Progenitor cell of endocrine pancreas (in vitro differentiated cells): ENCODE data around the gene MX1.

GRCh38 chr21:39643940-39644445 is 31.3 kb downstream of the B3GALT5 start:
- PRO-cap, result no peak

GRCh38 chr21:39660532-39661028 is 47.8 kb downstream of the B3GALT5 start:
- PRO-cap, result no peak

DNA sequence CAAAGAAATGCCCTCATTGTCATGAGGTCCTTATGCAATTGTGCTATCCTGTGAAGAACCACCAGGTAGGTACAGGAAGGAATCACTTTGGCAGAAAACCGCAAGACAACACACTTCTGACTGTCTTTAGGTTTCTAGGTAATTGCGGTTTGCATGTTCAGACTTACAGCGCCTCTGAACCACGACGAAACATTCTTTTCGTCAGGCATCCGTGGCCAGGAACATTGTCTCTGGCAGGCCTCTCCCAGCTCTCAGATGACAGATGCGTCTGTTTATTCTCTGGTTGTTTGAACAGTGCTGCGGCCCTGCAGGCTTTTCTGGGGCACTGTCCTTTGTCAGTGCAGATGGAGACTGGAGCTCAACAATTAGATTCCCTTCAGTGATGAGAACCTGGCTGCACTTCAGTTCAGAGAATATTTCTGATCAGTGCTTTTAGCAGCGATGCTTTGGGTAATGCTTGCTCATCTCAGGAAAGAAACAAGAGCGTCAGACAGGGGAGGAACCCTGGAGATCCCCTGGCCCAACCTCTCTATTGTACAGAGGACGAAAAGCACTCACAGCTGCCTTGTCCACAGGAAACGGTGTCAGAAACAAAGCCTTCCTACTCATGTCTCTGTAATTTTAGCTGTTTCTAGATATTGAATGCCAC is 63.4 kb downstream of the B3GALT5 start:
- PRO-cap, result bidirectional peak, plus-strand start at position 335 of the sequence, minus-strand start at position 232 of the sequence

DNA sequence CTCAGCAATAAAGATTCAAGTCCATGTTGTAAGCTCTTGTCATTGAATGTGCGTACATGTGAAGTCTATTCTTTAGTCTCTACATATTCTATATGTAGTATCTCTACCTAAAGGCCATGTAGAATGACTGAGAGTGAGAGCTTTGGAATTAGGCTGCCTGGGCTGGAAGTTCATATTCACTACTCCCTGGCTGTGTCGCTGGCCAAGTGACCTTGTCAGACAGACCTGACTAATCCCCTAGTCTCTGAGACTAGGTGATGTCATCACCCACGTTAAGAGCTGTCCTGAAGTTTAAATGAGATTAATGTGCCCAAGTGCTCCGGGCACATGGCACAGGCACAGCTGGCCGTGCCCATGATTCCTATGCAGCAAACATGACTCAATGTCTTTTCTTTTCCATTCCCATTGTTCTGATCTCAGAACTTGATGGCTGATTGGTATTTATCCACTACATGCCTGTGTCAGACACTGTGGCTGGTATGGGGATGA is 180.7 kb downstream of the PCP4 start:
- PRO-cap, result no peak

DNA sequence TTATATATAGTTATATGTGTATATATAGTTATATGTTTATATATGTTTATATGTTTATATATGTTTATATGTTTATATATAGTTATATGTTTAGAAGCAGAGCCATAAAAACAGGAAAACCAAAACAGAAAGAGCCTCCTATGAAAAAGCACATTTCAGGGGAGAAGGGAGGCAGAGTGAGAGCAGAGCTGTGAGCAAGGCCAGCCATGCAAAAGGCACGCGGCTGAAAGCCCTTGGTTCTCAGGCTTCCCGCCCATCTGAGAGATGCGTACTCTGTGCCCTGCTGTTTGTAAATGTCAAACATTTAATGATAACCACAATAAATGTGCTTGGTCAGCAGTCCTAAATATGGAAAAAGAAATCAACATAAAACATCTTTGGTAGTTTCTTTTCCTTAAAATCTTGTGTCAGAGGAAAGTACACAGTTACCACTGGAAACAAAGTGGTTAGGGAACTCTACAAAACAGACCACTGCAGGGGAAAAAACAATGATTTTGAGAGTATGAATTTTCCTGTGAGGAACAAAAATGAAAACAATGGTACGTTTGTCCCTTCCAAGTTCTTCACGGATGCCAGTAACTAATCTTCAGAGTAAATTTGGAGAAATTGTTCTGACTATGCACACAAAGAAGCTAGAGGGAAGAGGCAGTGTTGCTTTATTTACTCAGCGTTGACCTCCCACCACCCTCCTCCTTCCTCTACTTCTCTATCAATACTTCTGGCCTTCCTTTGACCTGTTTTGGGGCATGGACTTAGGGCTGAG is 283.0 kb downstream of the DSCAM start:
- PRO-cap, result no peak

DNA sequence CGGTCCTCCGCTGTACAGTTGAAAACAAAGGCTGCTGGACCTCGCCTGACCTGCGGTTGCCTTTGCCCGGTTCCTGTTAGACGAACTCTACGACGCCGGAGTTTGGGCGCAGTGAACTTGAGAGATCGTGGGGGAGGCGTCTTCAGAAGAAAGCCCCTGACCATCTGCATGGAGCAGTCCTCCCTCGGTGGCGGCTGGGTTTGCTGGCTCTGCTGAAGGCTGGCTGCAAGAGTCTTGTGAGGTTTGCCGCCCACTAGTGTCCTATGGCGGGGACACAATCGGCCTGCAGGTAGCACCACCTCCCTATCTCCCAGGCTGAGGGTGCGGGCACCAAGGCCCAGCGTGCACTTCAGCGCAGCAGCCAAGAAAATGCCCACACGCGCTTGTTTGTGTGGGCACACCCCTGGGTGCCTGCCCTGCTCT is 5.1 kb downstream of the DSCAM start:
- PRO-cap, result no peak

GRCh38 chr21:41171070-41171597 is 3.2 kb downstream of the BACE2 start:
- PRO-cap, result no peak

DNA sequence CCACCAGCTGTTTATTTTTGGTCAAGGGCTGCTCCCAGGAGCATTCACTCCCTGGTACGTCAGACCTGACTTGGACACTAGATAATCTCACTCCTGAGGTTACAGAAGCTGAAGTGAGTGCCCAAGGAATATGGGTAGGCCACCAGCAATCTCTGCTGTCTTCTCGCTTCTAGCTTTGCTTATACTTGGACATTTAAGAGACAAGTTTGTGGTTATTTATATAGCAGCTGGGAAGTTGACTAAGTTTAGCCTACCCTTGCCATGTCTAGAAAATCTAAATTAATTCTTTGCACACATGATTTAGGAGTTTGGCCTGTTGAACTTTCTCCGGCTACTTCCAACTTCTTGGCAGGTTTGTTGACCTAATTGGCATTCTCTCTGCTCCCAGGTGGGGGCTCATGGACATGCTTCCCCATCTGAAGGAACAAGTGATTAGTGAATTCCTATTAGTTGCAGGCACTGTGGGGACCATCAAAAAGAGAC is 44.8 kb downstream of the BACE2 start:
- PRO-cap, result no peak

- PRO-cap, result no peak
Measured at GRCh38 chr21:41251019-41251244, 65.7 kb upstream of the FAM3B start.

DNA sequence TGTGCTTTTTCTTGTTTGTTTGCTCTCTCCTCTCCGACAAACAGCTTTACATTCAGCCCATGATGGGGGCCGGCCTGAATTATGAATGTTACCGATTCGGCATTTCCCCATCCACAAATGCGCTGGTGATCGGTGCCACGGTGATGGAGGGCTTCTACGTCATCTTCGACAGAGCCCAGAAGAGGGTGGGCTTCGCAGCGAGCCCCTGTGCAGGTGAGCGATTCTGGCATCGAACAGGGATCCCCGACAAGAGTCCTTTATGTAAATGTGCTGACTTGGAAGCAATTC is 59.5 kb upstream of the FAM3B start:
- PRO-cap, result no peak

- PRO-cap, result no peak
Measured at GRCh38 chr21:41317502-41318034, 967 bp downstream of the FAM3B start.

- PRO-cap, result no peak
Measured at GRCh38 chr21:41368465-41368735, 6.6 kb downstream of the MX2 start.

GRCh38 chr21:41425848-41426843 is at the start of gene MX1:
Gene MX1 (plus strand): TSS chr21:41426239.
- PRO-cap, result bidirectional peak, plus-strand start at chr21:41426247, minus-strand start at chr21:41426023

- PRO-cap, result no peak
Measured at GRCh38 chr21:41566502-41567208, 58.7 kb upstream of the TMPRSS2 start.

GRCh38 chr21:41668756-41669347 is 98.0 kb downstream of the RIPK4 start:
- PRO-cap, result no peak

GRCh38 chr21:41678863-41679379 is 87.9 kb downstream of the RIPK4 start:
- PRO-cap, result bidirectional peak, plus-strand start at chr21:41679212, minus-strand start at chr21:41679076

DNA sequence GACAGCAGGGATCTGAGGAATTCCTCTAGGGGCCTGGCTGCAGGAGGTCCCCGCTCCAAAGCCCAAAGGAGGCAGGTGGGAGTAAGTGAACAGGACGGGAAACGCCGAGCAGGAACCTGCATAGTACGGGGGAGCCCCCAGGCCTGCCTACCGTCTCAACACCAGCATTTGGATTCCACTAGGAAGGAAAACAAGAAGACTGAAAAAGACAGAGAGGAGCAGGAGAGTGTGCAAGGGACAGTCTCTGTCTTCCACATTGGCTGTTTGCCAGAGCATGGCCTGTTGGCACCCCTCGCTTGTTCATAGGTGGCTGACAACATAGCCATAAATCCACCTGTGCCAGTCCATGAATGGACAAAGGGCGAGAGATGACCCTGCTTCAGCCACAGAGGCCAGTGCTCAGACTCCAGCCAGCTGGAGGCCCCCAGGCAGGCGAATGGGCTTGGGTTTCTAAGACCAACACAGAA is 60.7 kb downstream of the RIPK4 start:
- PRO-cap, result no peak

DNA sequence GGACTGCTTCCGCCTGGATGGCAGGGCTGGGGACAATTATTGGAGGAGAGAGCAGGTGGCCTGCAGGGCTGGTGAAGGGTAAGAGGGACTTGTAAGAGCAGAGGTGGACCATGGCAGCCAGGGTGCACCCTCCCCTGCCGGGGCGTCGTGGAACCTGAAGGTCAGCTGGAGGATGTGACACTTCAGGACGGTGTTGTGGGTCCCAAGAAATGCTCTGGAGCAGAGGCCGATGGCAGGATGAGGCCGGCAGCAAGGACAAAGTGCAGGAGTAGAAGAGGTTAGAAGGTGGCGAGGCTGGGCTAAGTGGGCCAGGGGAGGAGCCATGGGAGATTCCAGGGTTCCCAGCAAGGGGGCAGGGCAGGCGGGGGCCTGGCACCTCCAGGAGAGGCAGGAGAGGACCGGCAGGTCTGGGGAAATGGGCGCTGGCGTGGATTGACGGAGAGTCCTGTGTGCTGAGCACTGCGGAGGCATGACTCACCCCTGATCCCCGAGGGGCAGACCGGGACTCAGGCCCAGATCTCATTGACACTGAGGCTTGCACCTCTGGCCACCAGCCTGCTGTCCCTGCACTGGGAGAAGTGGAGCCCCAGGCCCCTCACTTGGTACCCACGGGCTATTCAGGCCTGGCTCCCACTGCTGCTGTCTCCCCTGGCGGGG is 40.0 kb downstream of the RIPK4 start:
- PRO-cap, result no peak

DNA sequence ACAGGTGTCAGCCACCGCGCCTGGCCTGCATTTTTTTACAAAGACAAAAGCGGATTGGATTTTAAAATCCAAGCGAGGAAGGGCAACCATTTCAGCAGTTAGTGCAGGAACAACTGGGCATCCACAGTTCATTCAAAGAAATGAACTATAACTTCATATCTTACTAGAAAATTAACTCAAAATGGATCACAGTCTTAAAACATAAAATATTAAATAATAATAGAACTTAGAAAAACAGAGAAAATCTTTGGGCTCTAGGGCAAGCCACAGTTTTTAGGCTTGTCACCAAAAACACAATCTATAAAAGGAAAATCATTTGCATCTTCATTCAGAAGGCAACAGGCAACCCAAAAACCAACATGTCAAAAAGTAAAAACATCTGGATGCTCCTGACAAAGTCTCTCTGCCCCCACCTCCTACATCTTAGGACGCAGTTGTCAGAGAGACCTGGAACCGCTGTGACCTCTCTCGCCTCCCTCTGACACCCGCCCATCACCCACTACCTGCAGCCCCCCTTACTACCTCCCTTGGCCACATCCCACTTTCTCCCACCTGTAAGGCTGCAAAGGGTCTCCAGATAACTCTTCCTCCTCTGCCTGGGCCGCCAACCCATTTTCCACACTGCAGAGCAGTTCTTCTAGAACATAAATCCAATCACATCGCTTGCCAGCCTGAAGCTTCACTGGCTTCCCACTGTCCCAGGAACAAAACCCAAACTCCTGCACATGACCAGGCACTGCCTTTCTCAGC is 14.9 kb downstream of the PRDM15 start:
- PRO-cap, result no peak

DNA sequence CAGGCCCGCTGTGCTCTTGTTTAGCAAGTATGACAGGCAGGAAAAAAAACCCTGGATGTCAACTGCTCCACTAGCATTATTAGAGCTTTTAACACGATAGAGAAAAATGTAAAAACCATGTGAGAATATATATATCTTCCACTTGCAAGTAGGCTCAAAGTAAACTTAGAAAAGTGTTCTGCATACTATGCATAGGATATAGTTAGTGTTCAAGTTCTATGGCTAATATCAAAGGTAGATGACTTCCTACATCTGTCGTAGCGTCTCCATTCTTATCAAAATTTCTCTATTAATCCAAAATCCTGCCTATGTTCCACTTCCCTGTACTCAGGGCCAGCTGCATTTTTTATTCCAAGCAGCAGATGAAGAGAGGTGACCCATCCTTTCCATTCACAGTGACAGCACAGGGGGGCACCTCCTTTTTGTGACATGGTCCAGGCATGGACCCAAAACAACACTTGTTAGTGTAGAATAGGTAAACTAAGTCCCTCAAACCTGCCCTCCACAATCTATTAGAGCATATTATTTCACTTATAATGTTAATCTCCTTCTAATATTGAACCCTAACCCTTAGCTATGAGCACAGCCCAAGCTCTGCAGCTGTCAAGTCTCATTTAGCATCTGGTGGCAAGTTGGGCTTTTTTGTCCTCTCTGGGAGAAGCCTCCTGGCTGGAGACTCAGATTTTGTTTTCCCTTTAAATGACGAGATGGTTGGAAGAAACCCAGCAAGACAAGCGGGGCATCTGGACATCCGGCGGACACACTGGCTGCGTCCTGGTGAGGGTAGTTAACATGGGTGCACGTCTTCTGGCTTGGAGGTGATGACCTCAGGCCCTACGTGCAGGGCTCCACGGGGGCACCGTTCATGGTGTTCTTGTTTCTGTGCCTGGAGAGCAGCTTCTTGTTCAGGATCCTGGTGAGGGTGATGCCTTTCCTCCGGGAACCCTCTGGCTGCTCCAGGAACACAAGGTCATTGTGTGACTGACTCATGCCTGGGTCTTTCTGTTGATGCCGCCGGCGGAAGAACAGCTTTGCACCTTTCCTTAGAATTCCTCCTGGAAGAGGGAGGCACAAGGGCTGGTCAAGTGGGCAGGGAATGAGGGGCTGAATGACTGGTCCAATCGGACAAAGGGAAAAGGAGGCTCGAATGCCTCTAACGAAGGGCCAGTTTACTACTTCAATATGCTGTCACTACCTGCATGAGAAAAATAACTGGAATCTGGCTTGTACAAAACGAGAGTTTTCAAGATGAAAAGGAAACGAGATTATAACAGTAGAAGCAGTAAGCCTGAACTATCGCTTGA is 9.6 kb upstream of the PRDM15 start:
- PRO-cap, result no peak